ENCODE measurements around a stretch of chr20.

GRCh38 chr20:29689271-29690028 lies 1568.0 kb upstream of the DEFB115 start:
- RAMPAGE, long total RNA: no peak
- RRBS: no CpG with 5 or more reads among the region's 41 CpGs
PRO-cap:
- standard: no peak
- CoPRO, capped RNA only, 2 experiments: peak in 1 of 2 experiments; most common plus-strand start chr20:29689770 (in 1); most common minus-strand start chr20:29689718 (in 1)
- CoPRO, capped and uncapped RNA, 2 experiments: peak in 1 of 2 experiments; most common plus-strand start chr20:29689819 (in 1); most common minus-strand start chr20:29689714 (in 1)
- CoPRO, uncapped RNA only, 2 experiments: no peak in any of the 2 experiments
CAGE:
- cytosol, long polyA plus RNA: no peak
- long polyA plus RNA: no peak
- nucleolus, long total RNA: no peak
- nucleus, long polyA plus RNA: no peak

DNA sequence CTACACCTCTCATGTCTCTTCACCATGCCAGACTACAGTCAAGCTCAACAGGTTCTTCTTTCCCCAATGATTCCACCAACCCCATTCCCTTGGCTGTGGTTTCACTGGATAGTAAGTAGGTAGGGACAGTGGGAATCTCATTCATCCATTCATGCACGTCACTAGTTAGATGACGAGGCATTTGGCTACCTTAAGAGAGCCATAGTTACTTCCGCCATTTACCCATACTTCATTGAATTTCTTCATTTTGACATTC lies 744.9 kb upstream of the DEFB115 start:
- RAMPAGE, long total RNA: no peak
- RRBS: no CpG with 5 or more reads among the region's 3 CpGs
PRO-cap:
- standard: unidirectional peak, minus-strand start at position 160 of the sequence
- CoPRO, capped RNA only, 2 experiments: no peak in any of the 2 experiments
- CoPRO, capped and uncapped RNA, 2 experiments: no peak in any of the 2 experiments
- CoPRO, uncapped RNA only, 2 experiments: no peak in any of the 2 experiments
CAGE:
- cytosol, long polyA plus RNA: no peak
- long polyA plus RNA: no peak
- nucleolus, long total RNA: no peak
- nucleus, long polyA plus RNA: no peak

DNA sequence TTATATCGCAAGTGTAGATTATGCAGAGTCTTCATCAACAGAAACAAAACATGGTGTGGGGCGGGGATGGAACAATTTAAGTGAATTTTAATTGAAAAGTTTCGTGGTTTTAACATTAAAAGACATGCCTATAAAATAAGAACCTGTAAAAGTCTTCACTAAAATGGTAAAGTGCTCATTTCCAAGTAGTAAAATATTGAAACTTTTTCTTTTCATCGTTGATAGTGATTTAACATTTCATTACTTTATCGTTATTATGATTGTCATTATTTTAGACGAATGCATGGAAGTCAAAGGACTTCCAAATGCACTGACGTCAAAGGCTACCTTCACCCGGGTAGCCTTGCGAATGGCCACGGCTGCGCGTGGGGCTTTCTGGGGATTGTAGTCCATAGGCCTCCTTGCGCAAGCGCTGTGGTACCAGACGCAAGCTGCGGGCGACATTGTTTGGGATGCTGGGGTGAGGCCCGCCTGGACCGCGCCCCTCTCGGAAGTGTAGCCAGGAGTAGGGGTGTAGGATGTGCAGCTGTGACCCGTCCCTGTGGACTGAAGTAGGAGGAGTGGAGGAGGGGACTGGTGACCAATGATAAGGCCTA lies 720.2 kb upstream of the DEFB115 start:
- RAMPAGE, long total RNA: no peak
- RRBS: no CpG with 5 or more reads among the region's 22 CpGs
PRO-cap:
- standard: no peak
- CoPRO, capped RNA only, 2 experiments: no peak in any of the 2 experiments
- CoPRO, capped and uncapped RNA, 2 experiments: no peak in any of the 2 experiments
- CoPRO, uncapped RNA only, 2 experiments: no peak in any of the 2 experiments
CAGE:
- cytosol, long polyA plus RNA: no peak
- long polyA plus RNA: no peak
- nucleolus, long total RNA: no peak
- nucleus, long polyA plus RNA: no peak

- RAMPAGE, long total RNA: no peak
- RRBS: no CpG with 5 or more reads among the region's 20 CpGs
PRO-cap:
- standard: no peak
- CoPRO, capped RNA only, 2 experiments: no peak in any of the 2 experiments
- CoPRO, capped and uncapped RNA, 2 experiments: no peak in any of the 2 experiments
- CoPRO, uncapped RNA only, 2 experiments: no peak in any of the 2 experiments
CAGE:
- cytosol, long polyA plus RNA: no peak
- long polyA plus RNA: no peak
- nucleolus, long total RNA: no peak
- nucleus, long polyA plus RNA: no peak
These were observed 671.2 kb upstream of the DEFB115 start for GRCh38 chr20:30586303-30586604.

- RAMPAGE, long total RNA: no peak
- RRBS: no CpG with 5 or more reads among the region's 7 CpGs
PRO-cap:
- standard: no peak
- CoPRO, capped RNA only, 2 experiments: no peak in any of the 2 experiments
- CoPRO, capped and uncapped RNA, 2 experiments: no peak in any of the 2 experiments
- CoPRO, uncapped RNA only, 2 experiments: no peak in any of the 2 experiments
CAGE:
- cytosol, long polyA plus RNA: no peak
- long polyA plus RNA: no peak
- nucleolus, long total RNA: no peak
- nucleus, long polyA plus RNA: no peak
These were observed 24.3 kb upstream of the DEFB116 start for GRCh38 chr20:31332820-31333019.

- RAMPAGE, long total RNA: no peak
- RRBS: 91% methylated on average over 15 of the region's 43 CpGs
PRO-cap:
- standard: no peak
- CoPRO, capped RNA only, 2 experiments: no peak in any of the 2 experiments
- CoPRO, capped and uncapped RNA, 2 experiments: no peak in any of the 2 experiments
- CoPRO, uncapped RNA only, 2 experiments: no peak in any of the 2 experiments
CAGE:
- cytosol, long polyA plus RNA: no peak
- long polyA plus RNA: no peak
- nucleolus, long total RNA: no peak
- nucleus, long polyA plus RNA: no peak
These were observed 9.0 kb downstream of the REM1 start for GRCh38 chr20:31483969-31484562.

DNA sequence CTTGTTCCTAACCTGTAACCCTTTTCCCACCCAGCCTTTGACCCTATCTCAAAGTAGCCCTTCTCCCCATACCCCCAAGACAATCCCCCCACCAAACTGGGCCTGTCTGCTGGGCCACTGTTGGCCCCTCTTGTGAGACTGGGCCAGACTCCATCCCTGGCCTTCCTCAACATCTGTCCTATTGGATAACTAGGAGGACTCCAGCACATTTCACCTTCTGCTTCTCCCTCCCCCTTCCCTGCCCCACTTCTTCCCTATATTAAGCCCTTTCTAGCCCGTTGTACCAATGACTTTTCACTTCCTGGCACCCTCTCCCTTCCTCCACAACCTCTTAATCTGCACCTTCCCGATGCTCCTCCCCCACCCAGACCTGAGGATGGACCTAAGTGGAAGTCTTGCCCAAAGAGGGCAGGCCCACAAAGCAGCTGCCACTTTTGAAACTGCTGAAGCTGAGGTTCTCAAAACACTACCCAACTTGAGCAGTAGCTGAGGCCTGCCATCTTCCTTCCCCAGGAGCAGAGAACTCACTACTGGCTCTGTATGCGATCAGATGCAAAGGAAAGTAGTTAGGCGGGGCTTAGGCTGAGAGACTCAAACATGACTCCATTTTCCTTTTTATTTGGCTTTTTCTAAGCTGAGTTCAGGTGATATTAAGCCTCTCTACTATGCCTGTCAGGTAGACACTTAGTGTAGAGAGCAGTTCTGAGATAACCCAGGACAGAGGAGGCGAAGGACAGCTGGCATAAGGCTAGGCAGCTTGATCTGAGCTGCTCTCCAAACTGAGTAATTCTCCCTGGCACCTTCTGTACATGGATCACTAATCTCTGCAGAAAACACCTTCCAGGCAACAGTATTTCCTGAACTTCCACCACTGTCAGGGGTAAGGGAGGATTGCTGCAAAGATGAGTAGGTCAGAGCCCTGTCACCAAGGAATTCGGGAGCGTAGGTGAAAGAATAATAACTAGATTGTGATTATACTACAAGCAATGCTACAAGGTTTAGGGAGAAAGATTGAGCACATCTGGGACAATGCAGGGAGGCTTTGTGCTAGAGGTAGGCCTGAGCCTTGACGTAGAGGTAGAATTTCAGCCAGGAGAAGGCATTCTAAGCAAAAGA lies 1.6 kb downstream of the HM13 start:
- RAMPAGE, long total RNA: no peak
- RRBS: no CpG with 5 or more reads among the region's 8 CpGs
PRO-cap:
- standard: no peak
- CoPRO, capped RNA only, 2 experiments: no peak in any of the 2 experiments
- CoPRO, capped and uncapped RNA, 2 experiments: no peak in any of the 2 experiments
- CoPRO, uncapped RNA only, 2 experiments: peak in 1 of 2 experiments; most common plus-strand start position 385 of the sequence (in 1)
CAGE:
- cytosol, long polyA plus RNA: no peak
- long polyA plus RNA: no peak
- nucleolus, long total RNA: no peak
- nucleus, long polyA plus RNA: no peak

DNA sequence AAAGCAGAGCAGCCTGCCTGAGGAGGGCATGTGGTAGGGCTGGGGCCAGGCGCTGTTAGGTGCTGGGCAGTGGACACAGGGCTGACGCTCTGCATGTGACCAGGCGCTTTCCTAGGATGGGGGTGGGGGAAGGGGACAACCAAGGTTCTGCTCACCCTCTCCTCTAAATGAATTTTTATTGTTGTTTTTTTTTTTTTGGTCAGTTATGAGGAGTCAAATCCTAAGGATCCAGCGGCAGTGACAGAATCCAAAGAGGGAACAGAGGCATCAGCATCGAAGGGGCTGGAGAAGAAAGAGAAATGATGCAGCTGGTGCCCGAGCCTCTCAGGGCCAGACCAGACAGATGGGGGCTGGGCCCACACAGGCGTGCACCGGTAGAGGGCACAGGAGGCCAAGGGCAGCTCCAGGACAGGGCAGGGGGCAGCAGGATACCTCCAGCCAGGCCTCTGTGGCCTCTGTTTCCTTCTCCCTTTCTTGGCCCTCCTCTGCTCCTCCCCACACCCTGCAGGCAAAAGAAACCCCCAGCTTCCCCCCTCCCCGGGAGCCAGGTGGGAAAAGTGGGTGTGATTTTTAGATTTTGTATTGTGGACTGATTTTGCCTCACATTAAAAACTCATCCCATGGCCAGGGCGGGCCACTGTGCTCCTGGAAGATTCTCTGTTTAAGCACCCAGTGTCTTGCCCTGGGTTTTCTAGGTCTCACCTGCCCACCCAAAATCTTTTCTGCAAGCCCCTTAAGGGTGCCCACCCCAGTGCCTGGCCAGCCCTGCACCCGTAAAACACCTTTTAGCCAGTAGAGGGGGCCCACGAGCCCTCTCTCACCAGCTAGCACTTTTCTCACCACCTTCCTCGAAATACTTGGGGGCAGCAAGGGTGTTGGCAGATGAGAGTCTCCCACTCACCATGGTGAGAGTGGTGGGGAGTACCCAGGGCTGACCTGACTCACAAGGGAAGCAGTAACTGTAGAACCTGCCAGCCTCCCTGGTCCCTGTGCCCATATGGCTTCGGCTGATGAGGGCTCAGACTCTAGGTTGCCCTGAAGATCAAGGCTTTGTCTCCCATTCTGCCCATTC lies 22.1 kb downstream of the MCTS2 start:
- RAMPAGE, long total RNA: no peak
- RRBS: no CpG with 5 or more reads among the region's 14 CpGs
PRO-cap:
- standard: no peak
- CoPRO, capped RNA only, 2 experiments: no peak in any of the 2 experiments
- CoPRO, capped and uncapped RNA, 2 experiments: no peak in any of the 2 experiments
- CoPRO, uncapped RNA only, 2 experiments: peak in 2 of 2 experiments; most common plus-strand start position 605 of the sequence (in 1); most common minus-strand start position 457 of the sequence (in 1)
CAGE:
- cytosol, long polyA plus RNA: no peak
- long polyA plus RNA: no peak
- nucleolus, long total RNA: no peak
- nucleus, long polyA plus RNA: no peak

DNA sequence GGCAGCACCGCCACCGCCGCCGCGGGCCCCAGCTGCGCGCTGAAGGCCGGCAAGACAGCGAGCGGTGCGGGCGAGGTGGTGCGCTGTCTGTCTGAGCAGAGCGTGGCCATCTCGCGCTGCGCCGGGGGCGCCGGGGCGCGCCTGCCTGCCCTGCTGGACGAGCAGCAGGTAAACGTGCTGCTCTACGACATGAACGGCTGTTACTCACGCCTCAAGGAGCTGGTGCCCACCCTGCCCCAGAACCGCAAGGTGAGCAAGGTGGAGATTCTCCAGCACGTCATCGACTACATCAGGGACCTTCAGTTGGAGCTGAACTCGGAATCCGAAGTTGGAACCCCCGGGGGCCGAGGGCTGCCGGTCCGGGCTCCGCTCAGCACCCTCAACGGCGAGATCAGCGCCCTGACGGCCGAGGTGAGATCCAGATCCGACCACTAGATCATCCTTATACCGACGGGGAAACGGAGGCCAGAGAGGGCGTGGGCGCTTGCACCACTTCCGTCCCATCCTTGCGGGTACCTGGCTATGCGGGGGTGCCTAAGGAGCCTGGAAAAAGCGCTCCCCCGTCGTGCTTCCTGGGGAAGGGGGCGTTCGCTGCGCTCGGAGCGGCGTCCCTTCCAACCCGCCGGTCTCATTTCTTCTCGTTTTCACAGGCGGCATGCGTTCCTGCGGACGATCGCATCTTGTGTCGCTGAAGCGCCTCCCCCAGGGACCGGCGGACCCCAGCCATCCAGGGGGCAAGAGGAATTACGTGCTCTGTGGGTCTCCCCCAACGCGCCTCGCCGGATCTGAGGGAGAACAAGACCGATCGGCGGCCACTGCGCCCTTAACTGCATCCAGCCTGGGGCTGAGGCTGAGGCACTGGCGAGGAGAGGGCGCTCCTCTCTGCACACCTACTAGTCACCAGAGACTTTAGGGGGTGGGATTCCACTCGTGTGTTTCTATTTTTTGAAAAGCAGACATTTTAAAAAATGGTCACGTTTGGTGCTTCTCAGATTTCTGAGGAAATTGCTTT lies 620 bp downstream of the ID1 start:
- RAMPAGE, long total RNA: no peak
- RRBS: 2% methylated on average over 23 of the region's 85 CpGs
PRO-cap:
- standard: bidirectional peak, plus-strand start at position 442 of the sequence, minus-strand start at position 433 of the sequence; bidirectional peak, plus-strand start at position 908 of the sequence, minus-strand start at position 831 of the sequence
- CoPRO, capped RNA only, 2 experiments: peak in 1 of 2 experiments; most common plus-strand start position 642 of the sequence (in 1); most common minus-strand start position 418 of the sequence (in 1)
- CoPRO, capped and uncapped RNA, 2 experiments: no peak in any of the 2 experiments
- CoPRO, uncapped RNA only, 2 experiments: peak in 2 of 2 experiments; most common plus-strand start position 256 of the sequence (in 1); most common minus-strand start position 418 of the sequence (in 1)
CAGE:
- cytosol, long polyA plus RNA: no peak
- long polyA plus RNA: no peak
- nucleolus, long total RNA: no peak
- nucleus, long polyA plus RNA: no peak

DNA sequence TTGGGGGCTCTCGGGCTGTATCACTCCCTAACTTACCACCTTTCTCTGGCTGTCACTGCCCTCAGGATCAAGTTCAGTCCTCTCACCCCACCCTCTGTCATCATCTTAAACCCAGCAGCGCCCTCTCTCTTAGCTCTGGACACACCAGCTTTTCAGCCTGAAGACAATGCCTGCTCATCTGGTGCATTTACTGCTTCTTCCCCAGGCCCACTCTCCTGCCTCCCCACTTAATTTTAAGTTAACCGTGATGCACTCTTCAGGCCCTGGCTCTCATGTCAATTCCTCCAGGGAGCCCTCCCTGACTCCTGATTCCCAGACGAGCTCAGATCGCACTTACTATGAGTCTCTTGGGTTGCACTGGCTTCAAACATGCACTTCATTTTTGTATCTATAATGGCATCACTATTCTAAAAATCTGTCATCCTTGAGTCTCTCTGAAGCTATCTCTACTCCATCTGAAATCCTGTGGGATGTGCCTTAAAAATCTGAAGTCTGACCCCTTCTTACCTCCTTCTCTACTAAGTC lies 24.6 kb downstream of the COX4I2 start:
- RAMPAGE, long total RNA: no peak
- RRBS: no CpG with 5 or more reads among the region's 5 CpGs
PRO-cap:
- standard: bidirectional peak, plus-strand start at position 140 of the sequence, minus-strand start at position 47 of the sequence; bidirectional peak, plus-strand start at position 223 of the sequence, minus-strand start at position 232 of the sequence
- CoPRO, capped RNA only, 2 experiments: no peak in any of the 2 experiments
- CoPRO, capped and uncapped RNA, 2 experiments: no peak in any of the 2 experiments
- CoPRO, uncapped RNA only, 2 experiments: peak in 2 of 2 experiments; most common plus-strand start position 108 of the sequence (in 1); most common minus-strand start position 131 of the sequence (in 1)
CAGE:
- cytosol, long polyA plus RNA: no peak
- long polyA plus RNA: no peak
- nucleolus, long total RNA: no peak
- nucleus, long polyA plus RNA: no peak

- RAMPAGE, long total RNA: no peak
- RRBS: no CpG with 5 or more reads among the region's 4 CpGs
PRO-cap:
- standard: no peak
- CoPRO, capped RNA only, 2 experiments: no peak in any of the 2 experiments
- CoPRO, capped and uncapped RNA, 2 experiments: no peak in any of the 2 experiments
- CoPRO, uncapped RNA only, 2 experiments: peak in 1 of 2 experiments; most common plus-strand start chr20:31719562 (in 1); most common minus-strand start chr20:31719230 (in 1)
CAGE:
- cytosol, long polyA plus RNA: no peak
- long polyA plus RNA: no peak
- nucleolus, long total RNA: no peak
- nucleus, long polyA plus RNA: no peak
These were observed 3.5 kb downstream of the BCL2L1 start for GRCh38 chr20:31719213-31719587.

- RAMPAGE, long total RNA: no peak
- RRBS: 3% methylated on average over 4 of the region's 14 CpGs
PRO-cap:
- standard: no peak
- CoPRO, capped RNA only, 2 experiments: no peak in any of the 2 experiments
- CoPRO, capped and uncapped RNA, 2 experiments: no peak in any of the 2 experiments
- CoPRO, uncapped RNA only, 2 experiments: peak in 2 of 2 experiments; most common plus-strand start chr20:31723290 (in 2)
CAGE:
- cytosol, long polyA plus RNA: no peak
- long polyA plus RNA: no peak
- nucleolus, long total RNA: no peak
- nucleus, long polyA plus RNA: no peak
These were observed 419 bp upstream of the BCL2L1 start for GRCh38 chr20:31723171-31723402.

DNA sequence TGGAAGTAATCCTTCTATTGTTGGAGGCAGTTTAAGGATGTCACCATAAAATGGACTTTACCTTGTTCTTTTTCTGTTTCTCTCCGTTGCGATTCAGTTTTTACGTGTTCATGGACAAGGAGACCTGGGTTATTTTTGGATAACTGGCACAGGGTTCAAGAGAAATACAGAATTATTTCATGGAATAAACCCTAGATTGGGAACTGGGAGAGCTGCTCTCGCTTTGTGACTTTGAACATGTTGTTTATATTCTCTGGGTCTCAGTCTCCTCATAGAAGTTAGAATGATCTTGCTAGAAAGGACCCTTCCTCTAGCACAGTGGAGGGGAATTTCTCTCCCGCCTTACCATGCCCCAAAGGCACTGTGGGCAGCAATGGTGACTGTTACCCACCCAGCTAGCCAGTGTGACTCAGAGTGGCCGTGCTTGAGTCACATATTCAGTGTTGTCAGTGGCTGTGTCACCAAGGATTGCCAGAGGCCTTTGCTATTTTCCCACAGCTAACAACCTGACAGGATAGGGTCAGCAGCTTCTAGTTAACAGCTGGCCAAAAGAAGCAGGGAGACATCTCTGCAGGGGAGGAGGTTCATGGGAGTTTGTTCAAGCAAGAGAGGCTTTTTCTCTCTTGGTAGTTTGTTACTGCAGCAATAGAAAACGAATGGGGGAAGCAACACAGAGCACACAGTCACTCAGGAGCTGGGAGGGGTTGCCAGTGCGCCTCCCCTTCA lies 9.0 kb upstream of the MYLK2 start:
- RAMPAGE, long total RNA: no peak
- RRBS: no CpG with 5 or more reads among the region's 8 CpGs
PRO-cap:
- standard: no peak
- CoPRO, capped RNA only, 2 experiments: no peak in any of the 2 experiments
- CoPRO, capped and uncapped RNA, 2 experiments: no peak in any of the 2 experiments
- CoPRO, uncapped RNA only, 2 experiments: peak in 1 of 2 experiments; most common plus-strand start position 132 of the sequence (in 1)
CAGE:
- cytosol, long polyA plus RNA: no peak
- long polyA plus RNA: no peak
- nucleolus, long total RNA: no peak
- nucleus, long polyA plus RNA: no peak

DNA sequence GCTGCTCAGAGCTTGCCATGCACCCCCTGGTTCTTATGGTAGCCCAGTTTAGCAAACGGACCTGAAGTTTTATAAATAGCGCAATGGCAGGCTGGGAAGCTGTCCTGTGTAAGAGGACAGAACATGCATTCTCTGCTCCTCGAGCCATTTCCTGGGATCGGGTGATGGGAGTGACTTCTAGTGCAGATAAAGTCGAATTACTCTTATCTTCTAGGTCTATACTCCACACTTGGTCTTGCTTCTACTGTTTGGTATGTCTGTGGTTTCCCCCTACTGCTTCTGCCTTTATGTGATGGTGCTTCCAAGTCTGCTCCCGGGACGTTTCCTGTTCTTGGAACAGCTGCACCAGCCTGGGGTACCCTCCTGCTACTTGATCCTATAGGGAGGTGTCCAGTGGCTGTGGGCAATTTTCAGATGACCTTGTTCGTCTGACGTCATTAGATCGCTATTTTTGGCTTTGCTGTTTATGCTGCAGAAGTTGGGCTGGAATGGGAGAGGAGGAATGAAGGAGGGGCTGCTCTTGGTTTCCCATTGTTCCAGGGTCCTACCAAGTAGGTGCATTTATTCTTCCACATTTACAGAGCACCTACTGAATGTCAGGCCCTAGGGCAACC lies 6.9 kb upstream of the MYLK2 start:
- RAMPAGE, long total RNA: no peak
- RRBS: no CpG with 5 or more reads among the region's 10 CpGs
PRO-cap:
- standard: no peak
- CoPRO, capped RNA only, 2 experiments: no peak in any of the 2 experiments
- CoPRO, capped and uncapped RNA, 2 experiments: no peak in any of the 2 experiments
- CoPRO, uncapped RNA only, 2 experiments: peak in 1 of 2 experiments; most common plus-strand start position 128 of the sequence (in 1)
CAGE:
- cytosol, long polyA plus RNA: no peak
- long polyA plus RNA: no peak
- nucleolus, long total RNA: no peak
- nucleus, long polyA plus RNA: no peak

DNA sequence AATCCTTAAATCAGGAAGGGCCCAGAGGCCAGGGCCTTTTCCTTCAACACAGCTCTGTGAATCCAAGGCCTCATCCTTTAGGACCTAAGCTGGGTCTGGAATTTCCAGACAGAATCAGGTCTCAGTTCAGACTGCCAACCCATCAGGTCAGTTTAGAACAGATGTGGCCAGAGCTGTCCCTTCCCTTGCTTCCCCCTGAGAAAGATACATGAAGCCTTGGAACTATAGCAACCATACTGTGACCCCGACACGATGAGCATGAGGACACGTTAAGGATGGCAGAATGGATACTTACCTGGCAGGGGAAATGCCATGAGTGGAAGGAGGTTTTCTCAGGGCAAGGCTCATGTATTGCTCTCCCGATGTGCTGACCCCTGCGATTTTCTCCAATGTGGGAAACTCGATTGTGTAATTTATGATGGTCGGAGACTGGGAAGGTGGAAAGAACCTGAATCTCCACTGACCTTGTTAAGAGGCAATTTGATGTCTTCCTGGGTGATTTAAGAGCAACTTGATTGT lies 30.6 kb downstream of the TTLL9 start:
- RAMPAGE, long total RNA: no peak
- RRBS: no CpG with 5 or more reads among the region's 7 CpGs
PRO-cap:
- standard: no peak
- CoPRO, capped RNA only, 2 experiments: peak in 2 of 2 experiments; most common plus-strand start position 288 of the sequence (in 2)
- CoPRO, capped and uncapped RNA, 2 experiments: peak in 2 of 2 experiments; most common plus-strand start position 288 of the sequence (in 2)
- CoPRO, uncapped RNA only, 2 experiments: peak in 1 of 2 experiments; most common plus-strand start position 288 of the sequence (in 1)
CAGE:
- cytosol, long polyA plus RNA: no peak
- long polyA plus RNA: no peak
- nucleolus, long total RNA: no peak
- nucleus, long polyA plus RNA: no peak

DNA sequence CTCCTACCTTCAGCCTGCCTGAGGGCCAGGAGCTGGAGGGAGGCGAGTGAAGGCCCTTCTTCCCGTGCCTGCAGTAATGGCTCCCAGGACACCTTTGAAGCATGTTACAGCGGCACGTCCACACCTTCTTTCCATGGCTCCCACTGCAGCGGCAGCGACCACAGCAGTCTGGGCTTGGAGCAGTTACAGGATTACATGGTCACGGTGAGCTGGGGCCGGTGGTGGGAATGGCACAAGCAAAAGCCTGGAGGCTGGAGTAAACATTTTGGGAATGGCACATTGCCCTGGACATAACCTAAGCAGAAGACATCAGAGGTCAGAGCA lies 18.6 kb downstream of the CCM2L start:
- RAMPAGE, long total RNA: no peak
- RRBS: no CpG with 5 or more reads among the region's 8 CpGs
PRO-cap:
- standard: no peak
- CoPRO, capped RNA only, 2 experiments: no peak in any of the 2 experiments
- CoPRO, capped and uncapped RNA, 2 experiments: no peak in any of the 2 experiments
- CoPRO, uncapped RNA only, 2 experiments: no peak in any of the 2 experiments
CAGE:
- cytosol, long polyA plus RNA: no peak
- long polyA plus RNA: no peak
- nucleolus, long total RNA: no peak
- nucleus, long polyA plus RNA: no peak

DNA sequence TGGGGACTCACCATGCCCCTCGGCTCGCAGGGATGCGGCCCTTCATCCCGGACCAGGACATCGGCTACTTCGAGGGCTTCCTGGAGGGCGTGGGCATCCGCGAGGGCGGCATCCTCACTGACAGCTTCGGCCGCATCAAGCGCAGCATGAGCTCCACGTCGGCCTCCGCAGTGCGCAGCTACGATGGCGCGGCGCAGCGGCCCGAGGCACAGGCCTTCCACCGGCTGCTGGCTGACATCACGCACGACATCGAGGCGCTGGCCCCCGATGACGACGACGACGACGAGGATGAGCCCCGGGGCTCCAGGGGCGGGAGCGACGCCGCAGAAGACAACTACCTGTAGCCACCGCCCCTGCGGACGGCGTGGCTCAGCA lies 20.7 kb downstream of the CCM2L start:
- RAMPAGE, long total RNA: no peak
- RRBS: 6% methylated on average over 12 of the region's 43 CpGs
PRO-cap:
- standard: no peak
- CoPRO, capped RNA only, 2 experiments: no peak in any of the 2 experiments
- CoPRO, capped and uncapped RNA, 2 experiments: no peak in any of the 2 experiments
- CoPRO, uncapped RNA only, 2 experiments: no peak in any of the 2 experiments
CAGE:
- cytosol, long polyA plus RNA: no peak
- long polyA plus RNA: no peak
- nucleolus, long total RNA: no peak
- nucleus, long polyA plus RNA: no peak

DNA sequence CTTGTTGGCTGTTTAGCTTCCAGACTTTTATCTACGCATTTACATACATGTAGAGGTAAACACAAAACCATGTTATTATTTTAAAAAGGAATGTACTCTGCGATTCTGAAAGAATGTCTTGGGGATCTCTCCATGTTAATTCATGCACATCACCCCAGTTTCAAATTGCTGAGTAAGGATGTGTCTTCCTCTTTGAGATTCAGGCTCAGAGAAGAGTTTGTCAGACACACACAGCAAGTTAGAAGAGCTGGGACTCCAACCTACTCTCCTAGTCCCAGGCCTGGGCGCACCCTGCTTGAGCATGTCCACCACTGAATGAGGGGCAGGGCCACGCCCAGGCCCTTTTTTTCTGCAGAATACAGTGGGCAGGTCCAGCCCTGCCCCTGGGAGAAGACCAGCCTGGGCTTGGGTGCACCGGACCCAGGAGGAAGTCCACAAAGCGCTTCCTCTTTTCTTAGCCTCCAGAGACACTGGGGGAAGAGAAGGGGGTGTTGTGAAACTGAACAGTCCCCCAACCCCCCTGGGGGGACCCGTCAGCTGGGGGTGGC lies 11.9 kb upstream of the HCK start:
- RAMPAGE, long total RNA: no peak
- RRBS: no CpG with 5 or more reads among the region's 7 CpGs
PRO-cap:
- standard: no peak
- CoPRO, capped RNA only, 2 experiments: no peak in any of the 2 experiments
- CoPRO, capped and uncapped RNA, 2 experiments: no peak in any of the 2 experiments
- CoPRO, uncapped RNA only, 2 experiments: no peak in any of the 2 experiments
CAGE:
- cytosol, long polyA plus RNA: no peak
- long polyA plus RNA: no peak
- nucleolus, long total RNA: no peak
- nucleus, long polyA plus RNA: no peak

GRCh38 chr20:32057038-32057609 lies 5.1 kb downstream of the HCK start:
- RAMPAGE, long total RNA: no peak
- RRBS: no CpG with 5 or more reads among the region's 7 CpGs
PRO-cap:
- standard: no peak
- CoPRO, capped RNA only, 2 experiments: no peak in any of the 2 experiments
- CoPRO, capped and uncapped RNA, 2 experiments: no peak in any of the 2 experiments
- CoPRO, uncapped RNA only, 2 experiments: no peak in any of the 2 experiments
CAGE:
- cytosol, long polyA plus RNA: no peak
- long polyA plus RNA: no peak
- nucleolus, long total RNA: no peak
- nucleus, long polyA plus RNA: no peak